Testis (tissue), 5 donors: ENCODE measurements around a stretch of chr18.

DNA sequence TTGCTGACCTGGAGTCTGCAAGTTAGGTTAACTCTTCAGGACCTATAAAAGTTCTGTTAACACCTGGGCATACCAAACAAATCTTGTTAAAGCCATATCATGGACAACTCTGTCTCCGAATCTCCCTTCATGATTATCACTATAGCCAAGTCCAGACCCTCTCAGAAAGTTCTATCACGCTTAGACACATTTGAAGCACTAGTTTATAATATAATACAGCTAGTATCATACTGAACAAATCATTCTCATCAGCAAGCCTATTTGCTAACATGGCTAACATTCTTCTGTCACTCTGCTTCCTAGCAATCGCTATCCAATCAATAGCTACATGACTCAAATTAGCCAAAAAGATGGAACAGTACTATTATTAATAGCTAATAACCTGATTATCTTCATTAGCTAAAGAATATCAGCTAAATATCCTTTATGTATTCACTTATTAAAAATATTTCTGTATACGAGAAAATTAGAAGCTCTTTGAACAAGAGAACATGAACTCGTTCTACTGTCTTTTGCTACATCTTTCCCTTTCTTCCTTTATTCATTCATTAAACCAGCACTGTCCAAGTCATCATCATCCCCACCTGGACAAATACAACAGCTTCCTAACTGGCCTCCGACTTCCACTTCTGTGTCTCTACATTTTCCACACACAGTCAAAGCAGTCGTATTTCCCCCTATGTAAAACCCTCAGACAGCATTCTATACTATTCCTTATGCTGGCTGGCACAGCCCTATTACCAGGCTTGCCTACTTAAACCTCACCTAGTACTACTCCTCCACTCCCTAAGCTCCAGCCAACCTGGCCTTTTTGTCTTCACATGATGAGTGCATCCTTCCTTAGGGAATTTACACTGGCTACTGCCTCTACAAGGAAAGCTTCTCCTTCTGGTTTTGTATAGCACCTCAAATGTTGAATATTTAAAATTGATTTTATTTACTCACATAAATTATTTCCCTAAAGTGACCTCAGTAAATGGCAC lies 27.6 kb downstream of the MBD2 start:
- PRO-cap, 3 experiments, result no peak in any of the 3 experiments
- RAMPAGE, long total RNA, 2 experiments, result no peak in any of the 2 experiments
- RRBS, result no CpG with 5 or more reads among the region's 7 CpGs

- PRO-cap, 3 experiments, result no peak in any of the 3 experiments
- RAMPAGE, long total RNA, 2 experiments, result no peak in any of the 2 experiments
- RRBS, result no CpG with 5 or more reads among the region's 8 CpGs
Measured at GRCh38 chr18:54204802-54205348, 19.6 kb downstream of the MBD2 start.

DNA sequence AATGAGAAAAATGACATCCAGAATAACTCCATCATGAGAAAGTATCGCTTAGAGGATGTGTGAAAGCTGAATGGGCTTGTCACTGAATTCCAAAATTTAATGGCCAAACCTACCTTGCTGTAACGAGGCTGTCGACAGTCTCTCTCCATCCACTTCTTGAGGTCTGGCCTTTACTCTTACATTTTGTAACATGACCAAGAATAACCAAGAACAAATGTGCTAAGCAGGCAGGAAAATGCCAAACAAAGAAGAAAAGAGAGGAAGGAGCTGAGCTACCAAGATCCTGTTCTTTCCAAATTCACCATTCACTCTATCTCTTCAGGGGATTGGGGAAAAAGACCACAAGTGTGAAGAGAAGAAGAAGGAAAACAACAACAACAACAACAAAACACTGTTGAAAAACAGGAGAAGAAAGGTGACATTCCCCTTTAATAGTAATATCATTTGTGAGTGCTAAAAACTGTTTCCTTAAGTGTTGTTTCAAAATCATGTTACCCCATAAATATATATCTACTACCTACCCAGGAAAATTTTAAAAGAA lies 10.4 kb upstream of the MBD2 start:
- PRO-cap, 3 experiments, result no peak in any of the 3 experiments
- RAMPAGE, long total RNA, 2 experiments, result no peak in any of the 2 experiments
- RRBS, result no CpG with 5 or more reads among the region's 3 CpGs

- PRO-cap, 3 experiments, result no peak in any of the 3 experiments
- RAMPAGE, long total RNA, 2 experiments, result no peak in any of the 2 experiments
- RRBS, result no CpG with 5 or more reads among the region's 1 CpG
Measured at GRCh38 chr18:54388149-54388722, 30.5 kb downstream of the C18orf54 start.

- PRO-cap, 3 experiments, result no peak in any of the 3 experiments
- RAMPAGE, long total RNA, 2 experiments, result no peak in any of the 2 experiments
- RRBS, result no CpG with 5 or more reads among the region's 1 CpG
Measured at GRCh38 chr18:54833561-54833950, 5.3 kb downstream of the RAB27B start.

GRCh38 chr18:55258311-55258774 lies 299.1 kb upstream of the CCDC68 start:
- PRO-cap, 3 experiments, result no peak in any of the 3 experiments
- RAMPAGE, long total RNA, 2 experiments, result no peak in any of the 2 experiments
- RRBS, result no CpG with 5 or more reads among the region's 3 CpGs

GRCh38 chr18:55320497-55321540 lies 267.2 kb downstream of the TCF4 start:
- PRO-cap, 3 experiments, result no peak in any of the 3 experiments
- RAMPAGE, long total RNA, 2 experiments, result no peak in any of the 2 experiments
- RRBS, result no CpG with 5 or more reads among the region's 10 CpGs

DNA sequence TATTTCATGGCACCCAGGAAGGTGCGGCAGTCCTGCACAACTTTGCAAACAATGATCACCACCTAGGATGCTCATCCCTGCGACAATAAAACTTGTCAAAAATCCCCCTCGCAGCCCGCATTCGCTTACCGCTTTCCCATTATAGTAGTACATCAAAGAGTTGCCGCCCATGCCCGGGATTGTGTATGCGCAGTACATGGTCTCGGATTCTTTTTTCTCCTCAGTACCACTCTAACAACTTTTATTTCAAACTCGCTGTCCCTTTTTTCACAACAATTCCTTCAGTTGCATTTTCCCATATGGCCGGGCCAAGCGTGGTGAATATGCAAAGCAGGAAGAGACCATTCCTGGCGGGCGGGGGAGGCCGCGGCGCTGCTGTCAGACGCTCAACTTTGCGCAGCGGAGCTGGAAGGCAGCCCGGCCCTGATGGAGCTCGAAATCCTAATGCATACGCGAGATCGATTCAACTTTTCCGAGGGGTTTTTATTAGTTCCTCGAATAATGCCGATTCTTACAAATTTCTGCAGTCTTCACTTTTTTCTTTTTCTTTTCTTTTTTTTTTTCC lies 266.4 kb downstream of the TCF4 start:
- PRO-cap, 3 experiments, result peak in 3 of 3 experiments; most common plus-strand start position 389 of the sequence (in 3); most common minus-strand start position 216 of the sequence (in 3)
- RAMPAGE, long total RNA, 2 experiments, result no peak in any of the 2 experiments
- RRBS, result 0% methylated on average over 5 of the region's 29 CpGs

GRCh38 chr18:55334734-55335288 lies 253.2 kb downstream of the TCF4 start:
- PRO-cap, 3 experiments, result no peak in any of the 3 experiments
- RAMPAGE, long total RNA, 2 experiments, result no peak in any of the 2 experiments
- RRBS, result no CpG with 5 or more reads among the region's 4 CpGs

- PRO-cap, 3 experiments, result no peak in any of the 3 experiments
- RAMPAGE, long total RNA, 2 experiments, result no peak in any of the 2 experiments
- RRBS, result no CpG with 5 or more reads among the region's 4 CpGs
Measured at GRCh38 chr18:55403479-55403971, 184.5 kb downstream of the TCF4 start.

GRCh38 chr18:55589431-55590557 lies 1.8 kb upstream of the TCF4 start:
- PRO-cap, 3 experiments, result peak in 3 of 3 experiments; most common plus-strand start chr18:55589968 (in 3); most common minus-strand start chr18:55589846 (in 3)
- RAMPAGE, long total RNA, 2 experiments, result start-site peak on the minus strand in 2 of 2 experiments, at chr18:55589715-55589860 at its widest, 117 to 486 reads per replicate
- RRBS, result no CpG with 5 or more reads among the region's 42 CpGs

DNA sequence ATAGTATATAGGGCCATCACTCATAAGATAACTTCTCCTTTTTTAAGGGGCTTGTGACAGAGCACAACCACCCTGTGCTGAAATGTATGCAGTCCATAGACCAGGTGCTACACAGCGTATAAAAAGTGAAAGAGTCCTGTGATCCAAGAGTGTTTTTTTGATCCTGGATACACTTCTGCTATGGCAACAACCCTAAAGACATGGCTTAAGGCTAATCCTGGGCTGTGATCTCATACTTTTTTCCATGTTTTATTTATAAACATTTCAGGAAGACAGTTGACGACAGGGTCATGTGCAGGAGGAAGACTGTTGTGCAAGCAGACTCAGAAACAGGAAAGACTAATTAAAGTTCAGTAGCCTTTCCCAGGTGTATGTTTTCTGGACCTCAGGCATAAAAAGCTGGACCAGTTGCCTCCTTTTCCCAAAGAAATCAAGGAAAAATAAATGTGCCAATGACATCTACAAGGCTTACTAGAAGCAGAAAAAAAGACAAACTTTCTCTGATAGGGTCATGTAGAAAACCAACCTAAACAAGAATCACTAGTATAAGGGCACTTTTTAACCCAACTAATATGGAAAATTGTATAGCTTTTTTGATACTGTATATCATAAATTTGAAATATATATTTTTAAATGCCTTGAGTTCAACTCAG lies 400.7 kb upstream of the TCF4 start:
- PRO-cap, 3 experiments, result no peak in any of the 3 experiments
- RAMPAGE, long total RNA, 2 experiments, result no peak in any of the 2 experiments
- RRBS, result no CpG with 5 or more reads among the region's 2 CpGs

DNA sequence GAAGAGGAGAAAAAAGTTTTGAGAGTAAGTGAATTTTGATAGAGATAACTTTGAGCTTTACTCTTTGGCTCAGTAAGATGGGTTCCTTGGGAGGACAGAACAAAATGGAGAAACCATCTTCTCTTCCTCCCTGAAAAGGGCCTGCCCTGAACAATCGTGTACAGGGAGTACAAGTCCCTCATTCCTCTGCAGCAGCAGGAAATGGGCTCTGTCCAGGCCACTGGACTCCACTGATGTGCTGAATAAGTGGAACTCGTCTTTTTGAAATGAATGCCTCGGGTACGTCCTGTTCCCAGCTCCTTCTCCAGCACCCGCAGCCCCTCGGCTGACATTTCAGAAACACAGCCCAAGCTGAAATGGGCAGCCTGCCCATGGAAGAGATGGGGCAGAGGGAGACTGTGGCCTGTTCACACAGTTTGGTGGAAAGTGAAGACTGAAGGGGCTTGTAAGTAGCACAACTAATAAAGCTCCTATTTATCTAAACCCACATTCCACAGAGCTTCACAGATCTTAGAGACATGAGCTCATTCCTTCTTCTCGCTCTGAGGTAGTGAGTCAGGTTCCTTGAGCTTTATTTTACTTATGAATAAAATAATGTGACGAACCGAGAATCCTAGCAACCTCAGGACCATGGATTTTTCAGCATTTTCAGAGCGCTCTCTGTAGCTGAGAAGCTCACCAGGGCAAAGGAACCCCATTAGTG lies 498.6 kb downstream of the TXNL1 start:
- PRO-cap, 3 experiments, result peak in 3 of 3 experiments; most common plus-strand start position 414 of the sequence (in 2); most common minus-strand start position 237 of the sequence (in 2)
- RAMPAGE, long total RNA, 2 experiments, result no peak in any of the 2 experiments
- RRBS, result no CpG with 5 or more reads among the region's 10 CpGs

GRCh38 chr18:56638746-56639060 lies 311 bp upstream of the TXNL1 start:
- PRO-cap, 3 experiments, result peak in 3 of 3 experiments; most common plus-strand start chr18:56638824 (in 2)
- RAMPAGE, long total RNA, 2 experiments, result start-site peak on the plus strand in 1 of 2 experiments, at chr18:56638824-56638916 at its widest, 23 reads per replicate
- RRBS, result no CpG with 5 or more reads among the region's 20 CpGs

- PRO-cap, 3 experiments, result no peak in any of the 3 experiments
- RAMPAGE, long total RNA, 2 experiments, result start-site peak on the plus strand in 1 of 2 experiments, at chr18:56747406-56747564 at its widest, 20 reads per replicate
- RRBS, result no CpG with 5 or more reads among the region's 3 CpGs
Measured at GRCh38 chr18:56747131-56747833, 96.1 kb downstream of the WDR7 start.

DNA sequence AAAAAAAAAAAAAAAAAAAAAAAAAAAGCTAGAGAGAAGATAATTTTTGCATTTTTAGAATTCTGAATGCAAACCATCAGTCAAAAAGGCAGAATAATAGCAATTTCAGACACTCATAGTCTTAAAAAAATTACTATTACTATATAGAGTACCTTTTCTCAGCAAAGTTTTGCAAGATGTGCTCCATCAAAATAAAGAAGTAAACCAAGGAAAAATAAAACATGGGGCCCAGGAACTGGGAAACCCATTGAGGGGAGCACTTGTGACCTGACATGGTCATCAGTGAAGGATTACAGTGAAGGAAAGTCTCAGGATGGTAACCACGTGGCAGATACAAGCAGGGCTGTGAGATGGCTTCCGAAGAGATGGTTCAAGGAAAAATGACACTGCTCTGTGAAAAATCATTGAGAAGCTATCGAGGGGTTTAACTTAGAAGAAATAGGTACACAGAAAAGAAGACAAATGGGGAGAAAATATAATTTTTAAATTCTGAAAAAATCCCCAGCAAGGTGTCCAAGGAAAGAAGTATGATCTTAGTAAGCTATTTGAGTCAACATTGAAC lies 121.0 kb downstream of the WDR7 start:
- PRO-cap, 3 experiments, result no peak in any of the 3 experiments
- RAMPAGE, long total RNA, 2 experiments, result no peak in any of the 2 experiments
- RRBS, result no CpG with 5 or more reads among the region's 3 CpGs

DNA sequence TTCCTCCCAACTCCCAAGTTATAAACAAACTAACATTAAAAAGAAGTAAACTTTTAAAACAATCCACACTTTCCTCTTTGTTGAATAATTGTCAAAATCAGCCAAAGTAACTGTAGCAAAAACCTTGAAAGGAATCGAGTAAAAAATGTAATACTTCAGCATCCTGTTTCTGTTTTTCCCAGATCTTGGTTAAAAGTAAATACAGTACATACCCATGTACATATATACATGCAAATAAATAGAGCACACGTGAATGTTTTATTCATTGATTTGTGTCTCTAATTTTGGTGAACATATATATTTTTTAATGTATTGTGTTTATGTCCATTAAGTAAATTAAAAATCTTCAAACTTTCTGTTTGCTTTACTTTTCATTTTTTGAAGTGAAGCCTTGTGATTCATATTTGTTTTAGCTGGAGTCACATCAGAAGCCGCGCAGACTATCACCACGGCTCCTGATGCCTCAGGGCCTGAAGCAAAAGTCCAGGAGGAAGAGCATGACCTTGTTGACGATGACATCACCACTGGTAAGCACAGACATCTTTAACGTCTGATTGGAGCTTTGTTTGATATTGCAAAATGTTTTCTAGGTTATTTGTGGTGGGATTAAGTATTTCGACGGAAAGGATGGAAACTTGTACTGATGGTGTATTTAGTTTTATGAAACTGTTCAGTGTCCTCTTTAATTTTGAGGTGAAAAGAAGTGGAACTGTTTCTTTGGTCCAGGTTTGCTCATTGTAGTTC lies 164.6 kb downstream of the WDR7 start:
- PRO-cap, 3 experiments, result no peak in any of the 3 experiments
- RAMPAGE, long total RNA, 2 experiments, result no peak in any of the 2 experiments
- RRBS, result no CpG with 5 or more reads among the region's 9 CpGs

DNA sequence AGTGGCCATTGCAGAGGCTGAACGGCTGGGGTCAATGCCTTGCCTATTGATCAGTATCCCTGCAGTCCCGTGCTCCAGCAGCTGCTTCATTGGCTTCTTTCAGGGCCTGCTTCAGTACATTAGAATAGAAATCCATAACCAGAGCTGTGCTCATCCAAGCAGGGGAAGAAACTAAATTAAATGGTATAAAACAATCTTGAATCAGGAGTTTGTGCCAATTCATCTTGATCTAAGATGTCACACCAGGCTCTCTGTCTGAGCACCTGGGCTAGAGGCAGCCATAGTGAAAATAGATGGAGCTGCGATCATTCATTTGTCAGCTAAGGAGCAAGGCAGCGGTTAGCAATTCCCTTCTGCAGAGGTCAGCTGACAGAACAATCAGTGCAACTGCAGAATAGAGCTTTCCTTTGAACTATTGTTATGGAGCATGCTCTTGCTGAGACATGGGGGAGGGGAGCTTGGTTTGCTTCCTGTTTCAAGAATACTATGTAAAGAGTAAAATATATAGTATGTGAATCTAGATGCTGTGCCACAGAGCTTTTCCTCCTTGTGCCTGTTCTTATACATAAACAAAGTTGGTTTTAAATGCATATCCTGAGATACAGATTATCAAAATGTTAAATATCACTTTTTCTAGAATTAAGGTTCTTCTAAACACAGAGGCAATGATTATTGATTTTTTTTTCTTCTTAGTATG lies 222.6 kb downstream of the WDR7 start:
- PRO-cap, 3 experiments, result no peak in any of the 3 experiments
- RAMPAGE, long total RNA, 2 experiments, result no peak in any of the 2 experiments
- RRBS, result no CpG with 5 or more reads among the region's 4 CpGs

GRCh38 chr18:57422212-57422752 lies 12.9 kb upstream of the ONECUT2 start:
- PRO-cap, 3 experiments, result no peak in any of the 3 experiments
- RAMPAGE, long total RNA, 2 experiments, result no peak in any of the 2 experiments
- RRBS, result no CpG with 5 or more reads among the region's 2 CpGs

GRCh38 chr18:57432976-57433916 lies 1.9 kb upstream of the ONECUT2 start:
- PRO-cap, 3 experiments, result no peak in any of the 3 experiments
- RAMPAGE, long total RNA, 2 experiments, result no peak in any of the 2 experiments
- RRBS, result no CpG with 5 or more reads among the region's 11 CpGs